Skeletal muscle cell (primary cell): ENCODE measurements around the genes GRPEL2, IL17B, PDE6A and CSF1R.

GRCh38 chr5:148913826-148914492 lies 87.5 kb downstream of the ADRB2 start:
- RRBS, result no CpG with 5 or more reads among the region's 4 CpGs

DNA sequence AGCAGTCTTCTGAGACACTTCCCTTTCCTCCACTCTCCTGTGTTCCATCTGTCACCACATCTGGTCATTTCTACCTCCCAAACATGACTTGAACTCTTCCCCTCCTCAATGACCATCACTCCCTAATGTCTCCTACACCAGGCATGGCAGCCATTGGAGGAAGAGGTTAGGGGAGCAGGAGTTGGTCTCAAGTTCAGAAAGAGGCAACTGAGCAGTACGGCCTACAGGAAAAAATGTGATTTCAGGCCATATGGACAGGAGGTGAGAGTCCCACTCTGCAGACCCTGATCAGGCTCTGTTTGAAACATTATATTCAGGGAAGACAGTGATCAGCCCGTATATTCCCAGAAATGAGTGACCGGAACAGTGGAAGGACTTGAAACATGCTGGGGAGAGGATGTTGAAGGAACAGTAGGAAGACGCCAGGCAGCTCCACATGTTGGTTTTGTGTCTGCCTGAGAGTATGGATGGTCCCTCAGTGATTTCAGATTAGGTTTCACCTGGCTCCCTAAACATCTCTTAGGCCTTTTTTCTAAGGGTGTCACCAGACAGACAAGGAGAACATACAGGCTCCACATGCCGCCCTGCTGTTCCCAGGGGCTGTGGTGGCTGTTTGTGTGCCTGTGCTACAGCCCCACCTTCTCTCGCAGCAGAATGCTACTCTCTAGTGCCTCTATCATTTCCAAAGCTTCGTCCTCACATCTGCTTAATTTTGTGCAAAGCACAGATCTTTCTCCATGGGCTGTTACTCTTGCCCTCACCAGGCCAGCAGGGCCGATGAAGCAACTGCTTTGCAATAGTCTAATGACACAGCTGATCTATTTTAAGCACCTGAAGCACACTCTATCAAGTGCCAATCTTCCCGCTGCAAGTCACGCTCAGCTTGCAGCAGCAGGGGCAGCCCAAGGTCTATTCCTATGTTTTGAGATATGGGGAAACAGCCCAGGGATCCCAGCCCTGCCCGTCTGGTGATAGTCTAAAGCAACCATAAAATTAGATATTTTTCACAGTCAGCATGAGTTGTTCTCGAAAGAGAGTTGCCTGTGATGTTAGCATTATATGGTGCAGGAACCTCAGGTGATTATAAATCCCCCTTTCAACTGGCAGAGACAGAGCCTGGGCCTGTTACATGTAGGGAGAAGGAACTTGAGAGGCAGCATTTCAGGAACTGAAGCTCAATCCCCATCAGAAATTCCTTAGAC lies 12.4 kb downstream of the ABLIM3 start:
- RRBS, result no CpG with 5 or more reads among the region's 12 CpGs

DNA sequence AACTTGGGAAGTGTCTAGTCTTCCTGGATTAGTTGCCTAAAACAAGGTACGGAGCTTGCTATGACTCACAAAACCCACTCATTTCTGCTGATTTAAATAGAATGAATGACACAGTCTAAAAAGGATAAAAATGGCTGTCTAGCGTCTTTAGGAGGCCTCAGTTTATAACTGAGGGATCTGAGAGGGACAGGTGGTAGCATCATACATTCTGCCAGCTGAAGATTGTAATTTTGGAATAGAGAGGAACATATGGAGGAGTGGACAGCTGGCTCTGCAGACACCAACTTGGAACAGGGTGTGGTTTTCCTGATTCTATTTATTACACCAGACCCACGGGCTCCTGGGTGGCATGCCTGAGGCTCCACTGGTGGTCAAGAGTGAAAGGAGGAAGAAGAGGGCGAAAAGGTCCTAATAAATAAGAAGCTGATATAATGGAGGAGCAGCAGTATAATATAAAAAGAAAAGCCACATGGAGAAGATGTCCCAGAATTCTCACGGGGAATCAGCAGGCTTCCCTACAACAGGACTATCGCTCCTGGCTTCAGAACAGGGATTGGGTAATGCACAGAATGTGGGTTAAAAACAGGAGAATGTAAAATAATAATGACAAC lies 62.8 kb downstream of the ABLIM3 start:
- RRBS, result no CpG with 5 or more reads among the region's 6 CpGs

- RRBS, result no CpG with 5 or more reads among the region's 11 CpGs
These were observed 32.7 kb downstream of the AFAP1L1 start for GRCh38 chr5:149304230-149304867.

- RRBS, result no CpG with 5 or more reads among the region's 50 CpGs
These were observed at the start of gene GRPEL2 for GRCh38 chr5:149345107-149345776. Gene GRPEL2, plus strand, starts transcription at chr5:149345499.

GRCh38 chr5:149379032-149380265 lies at the start of gene IL17B:
Gene IL17B, minus strand, starts transcription at chr5:149379292.
- RRBS, result no CpG with 5 or more reads among the region's 27 CpGs

- RRBS, result no CpG with 5 or more reads among the region's 16 CpGs
These were observed 4.2 kb upstream of the IL17B start for GRCh38 chr5:149383039-149383864.

- RRBS, result no CpG with 5 or more reads among the region's 9 CpGs
These were observed 54.5 kb upstream of the IL17B start for GRCh38 chr5:149433395-149434196.

DNA sequence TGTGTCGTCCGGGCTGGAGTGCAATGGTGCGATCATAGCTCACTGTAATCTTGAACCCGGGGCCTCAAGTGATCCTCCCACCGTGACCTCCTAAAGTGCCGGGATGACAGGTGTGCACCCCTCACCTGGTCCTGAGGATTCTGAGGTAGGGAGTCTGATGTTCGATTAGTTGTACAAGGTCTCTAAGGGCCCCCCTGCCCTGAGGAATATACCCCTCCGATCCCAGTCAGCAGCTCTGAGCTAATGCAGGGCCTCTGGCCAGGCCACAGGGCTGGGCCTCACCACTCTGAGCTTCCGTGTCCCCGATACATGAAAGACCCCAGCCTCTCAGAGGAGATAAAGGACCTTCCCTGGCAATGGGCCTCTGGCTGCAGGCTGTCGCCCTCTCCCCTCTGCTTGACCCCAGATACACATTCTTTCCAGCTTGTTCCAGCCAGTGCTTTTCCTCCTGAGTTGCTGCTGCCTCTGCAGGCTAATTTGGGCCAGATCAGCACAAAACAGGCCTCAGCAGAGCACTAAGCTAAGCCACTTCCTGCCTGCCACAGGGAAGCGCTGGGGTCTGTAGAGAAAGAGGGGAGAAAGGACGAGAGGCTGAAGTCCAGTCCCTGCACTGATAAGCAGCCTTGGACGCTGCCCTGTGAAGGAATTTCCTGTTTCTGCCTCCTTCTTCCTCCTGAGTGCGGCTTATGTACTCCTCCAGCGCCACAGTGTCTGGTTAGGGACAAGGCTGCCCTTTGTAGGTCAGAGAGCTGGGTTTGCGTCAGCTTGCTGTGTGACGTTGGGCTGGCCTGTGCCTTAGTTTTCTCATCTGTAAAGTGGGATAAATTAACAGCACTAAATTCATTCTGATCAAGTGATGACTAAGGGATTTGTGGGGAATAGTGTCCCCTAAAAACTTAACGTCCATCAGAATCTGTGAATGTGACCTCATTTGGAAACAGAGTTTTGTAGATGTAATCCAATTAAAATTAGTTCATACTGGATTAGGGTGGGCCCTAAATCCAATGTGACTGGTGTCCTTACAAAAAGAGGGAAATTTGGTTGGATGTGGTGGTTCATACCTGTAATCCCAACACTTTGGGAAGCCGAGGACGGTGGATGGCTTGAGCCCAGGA lies 73.1 kb upstream of the IL17B start:
- RRBS, result no CpG with 5 or more reads among the region's 21 CpGs

DNA sequence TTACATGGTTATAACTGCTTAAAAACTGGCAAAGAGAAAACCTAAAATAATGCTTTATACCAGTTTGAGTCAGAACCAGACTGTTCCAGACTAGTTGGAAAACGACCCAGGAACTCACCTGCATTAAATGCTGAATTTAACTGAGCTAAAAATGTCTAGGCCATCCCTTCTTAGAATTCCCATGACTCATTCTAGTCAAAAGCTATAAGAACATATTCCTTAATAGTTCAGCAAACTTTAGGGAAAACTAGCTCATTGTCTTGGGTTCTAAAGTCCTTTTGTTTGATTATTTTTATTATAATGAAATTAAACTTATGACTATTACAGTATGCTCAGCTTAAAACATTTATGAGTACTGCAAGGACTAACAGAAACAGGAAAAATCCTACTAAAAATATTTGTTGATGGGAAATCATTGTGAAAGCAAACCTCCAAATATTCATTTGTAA lies 57.4 kb downstream of the CSNK1A1 start:
- RRBS, result no CpG with 5 or more reads among the region's 1 CpG

- RRBS, result no CpG with 5 or more reads among the region's 2 CpGs
These were observed 55.6 kb downstream of the CSNK1A1 start for GRCh38 chr5:149495565-149496083.

GRCh38 chr5:149582219-149582592 lies 908 bp downstream of the ARHGEF37 start:
- RRBS, result no CpG with 5 or more reads among the region's 3 CpGs

DNA sequence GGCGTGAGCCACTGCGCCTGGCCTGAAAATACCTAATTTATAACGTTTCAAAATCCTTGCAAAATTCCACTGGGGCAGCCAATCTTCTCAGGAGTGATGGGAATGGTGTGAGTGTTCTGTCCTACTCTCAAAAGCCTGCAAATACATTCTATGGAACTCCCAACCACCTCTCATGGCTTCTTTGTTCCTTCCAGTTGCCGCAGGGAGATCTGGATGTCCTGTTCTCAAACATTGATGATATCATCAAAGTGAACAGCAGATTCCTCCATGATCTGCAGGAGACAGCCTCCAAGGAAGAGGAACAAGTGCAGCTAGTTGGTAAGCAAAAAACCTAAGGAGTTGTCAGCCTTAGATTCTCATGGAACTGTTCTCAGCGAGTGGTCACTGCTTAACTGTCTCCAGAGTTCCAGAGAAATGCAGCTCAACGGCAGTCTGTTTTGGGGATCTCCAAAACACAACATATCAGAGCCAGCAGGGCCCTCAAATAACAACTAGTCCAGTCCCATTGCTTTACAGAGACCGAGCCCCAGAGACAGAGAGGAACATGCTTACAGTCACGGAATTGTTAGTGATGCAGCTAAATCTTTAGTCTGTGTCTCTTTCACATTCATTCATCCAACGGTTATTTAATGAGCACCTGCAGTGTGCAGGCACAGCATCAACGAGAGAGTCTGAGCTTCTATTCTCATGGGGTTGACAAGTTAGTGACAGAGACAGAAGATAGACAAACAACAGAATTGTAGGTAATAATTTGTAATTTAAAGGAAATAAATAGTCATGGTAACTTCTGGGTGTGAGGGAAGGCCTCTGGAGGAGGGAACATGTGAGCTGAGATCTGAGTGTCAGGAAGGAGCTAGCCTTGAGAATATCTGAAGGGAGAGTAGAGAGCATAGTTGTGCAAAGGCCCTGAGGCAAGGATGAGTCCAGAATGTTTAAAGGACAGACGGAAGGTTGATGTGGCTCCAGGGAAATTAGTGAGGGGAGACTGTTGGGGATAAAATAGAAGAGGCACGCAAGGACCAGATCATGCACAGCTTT lies 19.9 kb downstream of the ARHGEF37 start:
- RRBS, result no CpG with 5 or more reads among the region's 12 CpGs

DNA sequence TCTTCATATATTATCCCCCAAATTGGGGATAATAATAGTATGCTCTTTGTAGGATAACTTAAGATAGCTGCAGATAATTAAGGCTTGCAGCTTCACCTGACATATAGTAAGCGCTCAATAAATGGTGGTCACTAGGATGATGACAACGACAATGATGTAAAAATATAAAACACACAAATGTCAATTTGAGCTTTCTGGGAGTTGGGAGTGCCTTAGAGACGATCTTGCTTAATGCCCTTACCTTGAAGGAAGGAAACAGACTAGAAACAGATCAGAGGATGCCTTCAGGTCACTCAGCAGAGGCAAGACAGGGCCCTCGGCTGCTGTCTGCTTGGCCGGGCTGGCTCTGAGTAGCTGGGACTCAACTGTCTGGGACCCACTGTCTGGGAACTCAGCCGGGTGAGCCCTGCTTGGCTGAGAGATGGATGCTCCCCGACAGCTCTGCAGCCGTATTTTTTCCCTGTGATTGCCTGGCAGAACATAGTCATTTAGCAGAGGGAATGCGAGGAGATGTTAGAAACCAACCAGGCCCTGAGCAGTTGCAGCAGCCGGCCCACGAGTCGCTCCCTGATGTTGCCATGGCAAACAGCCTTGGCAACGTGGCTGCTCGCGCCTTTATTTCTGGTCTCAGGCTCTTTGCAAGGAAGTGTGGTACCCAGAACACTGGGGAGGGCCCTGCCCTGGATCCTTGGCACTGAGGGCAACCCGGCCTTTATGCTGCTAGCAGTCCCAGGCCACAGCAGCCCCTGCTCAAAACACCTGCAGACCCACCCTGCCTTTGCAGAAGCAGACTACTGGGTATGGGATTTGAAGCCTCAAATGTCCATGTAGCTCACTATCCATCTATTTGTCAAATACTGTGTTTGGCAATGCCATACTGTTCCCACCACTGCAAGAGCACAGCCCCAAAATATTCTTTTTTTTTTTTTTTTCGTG lies 10.9 kb downstream of the PPARGC1B start:
- RRBS, result 48% methylated on average over 2 of the region's 17 CpGs

- RRBS, result no CpG with 5 or more reads among the region's 16 CpGs
These were observed 72.0 kb downstream of the PPARGC1B start for GRCh38 chr5:149801865-149802722.

GRCh38 chr5:149944559-149944857 lies at the start of gene PDE6A:
Gene PDE6A, minus strand, starts transcription at chr5:149944793.
- RRBS, result no CpG with 5 or more reads among the region's 5 CpGs

DNA sequence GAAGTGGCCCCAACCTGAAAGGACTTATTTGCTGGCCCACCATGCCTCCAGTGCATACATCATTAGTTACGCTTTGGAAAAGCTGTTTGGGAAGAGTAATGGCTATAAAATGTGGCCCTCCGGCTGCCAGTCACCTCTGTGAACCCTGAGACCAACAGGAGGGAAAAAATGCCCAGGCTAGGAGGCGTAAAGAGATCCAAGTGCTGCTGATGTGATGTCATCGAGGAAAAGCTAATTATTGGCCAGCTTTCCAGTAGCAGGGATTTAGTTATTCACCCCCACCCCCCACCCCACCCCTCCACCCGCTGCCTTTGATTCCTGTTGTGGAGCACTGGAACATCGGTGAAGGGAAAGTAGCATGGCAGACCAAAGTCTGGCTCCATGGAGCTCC lies 2.6 kb upstream of the SLC26A2 start:
- RRBS, result no CpG with 5 or more reads among the region's 6 CpGs

- RRBS, result no CpG with 5 or more reads among the region's 6 CpGs
These were observed 26.2 kb downstream of the HMGXB3 start for GRCh38 chr5:150026498-150027343.

DNA sequence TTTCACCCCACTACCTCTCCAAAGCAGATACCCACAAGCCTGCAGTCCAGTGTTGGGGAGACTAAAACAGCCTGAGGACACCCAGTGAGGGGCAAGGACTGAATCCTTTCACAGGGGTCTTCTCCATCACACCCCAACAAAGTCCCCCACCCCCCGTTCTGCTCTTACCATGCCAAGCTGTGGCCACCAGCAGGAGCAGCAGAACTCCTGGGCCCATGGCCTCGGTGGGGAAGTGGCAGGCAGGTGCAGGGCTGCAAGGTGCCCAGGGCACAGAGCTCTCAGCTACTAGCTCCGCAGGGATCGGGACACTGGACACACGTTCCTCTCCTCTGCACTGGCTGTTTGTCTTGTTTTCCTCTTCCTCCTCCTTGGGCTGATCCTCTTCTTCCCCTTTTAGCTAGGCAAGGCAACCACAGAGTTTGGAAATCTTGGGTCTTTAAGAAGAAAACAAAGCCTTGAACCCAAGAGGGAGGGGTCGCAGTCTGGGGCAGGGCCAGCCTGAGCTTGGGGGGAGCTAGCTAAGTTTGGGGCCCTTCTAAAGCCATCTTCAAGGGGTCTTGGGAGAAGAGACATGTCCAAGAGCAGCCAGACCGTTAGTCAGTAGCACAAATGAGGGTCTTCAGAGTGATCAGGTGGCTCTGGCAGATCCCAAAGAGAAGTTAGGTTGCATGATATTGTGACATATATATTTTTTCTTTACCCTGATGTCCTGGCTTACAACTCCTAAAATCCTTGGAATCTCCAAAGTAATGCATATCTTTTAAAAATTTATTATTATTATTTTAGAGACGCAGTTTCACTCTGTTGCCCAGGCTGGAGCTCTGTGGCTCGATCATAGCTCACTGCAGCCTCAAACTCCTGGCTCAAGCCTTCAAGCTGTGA lies at the start of gene CSF1R:
Gene CSF1R, minus strand, starts transcription at position 344 of the 882 bp plus-strand sequence.
- RRBS, result no CpG with 5 or more reads among the region's 9 CpGs

DNA sequence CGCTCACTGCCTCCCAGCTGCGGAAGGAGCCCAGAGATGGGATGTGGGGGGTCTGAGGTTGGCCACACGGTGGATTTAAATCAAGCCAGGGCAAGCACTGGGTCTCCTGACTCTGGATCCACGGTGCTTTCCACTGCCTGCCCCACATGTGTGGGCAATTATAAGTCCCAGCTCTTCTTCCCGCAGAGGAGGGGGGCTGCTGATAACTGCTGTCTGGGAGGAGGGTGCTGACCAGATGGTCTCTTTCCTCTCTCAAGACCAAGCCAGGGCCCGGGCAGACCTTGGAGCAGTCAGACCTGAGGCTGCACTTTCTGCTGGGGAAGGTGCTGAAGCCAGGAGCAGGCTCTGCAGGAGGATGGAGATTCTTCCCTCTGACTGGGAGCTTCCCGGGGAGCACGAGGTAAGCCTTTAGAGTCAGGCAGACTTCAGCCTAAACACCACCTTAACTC lies 2.6 kb downstream of the PDGFRB start:
- RRBS, result no CpG with 5 or more reads among the region's 8 CpGs